Measurements from ENCODE around the gene MISFA.

DNA sequence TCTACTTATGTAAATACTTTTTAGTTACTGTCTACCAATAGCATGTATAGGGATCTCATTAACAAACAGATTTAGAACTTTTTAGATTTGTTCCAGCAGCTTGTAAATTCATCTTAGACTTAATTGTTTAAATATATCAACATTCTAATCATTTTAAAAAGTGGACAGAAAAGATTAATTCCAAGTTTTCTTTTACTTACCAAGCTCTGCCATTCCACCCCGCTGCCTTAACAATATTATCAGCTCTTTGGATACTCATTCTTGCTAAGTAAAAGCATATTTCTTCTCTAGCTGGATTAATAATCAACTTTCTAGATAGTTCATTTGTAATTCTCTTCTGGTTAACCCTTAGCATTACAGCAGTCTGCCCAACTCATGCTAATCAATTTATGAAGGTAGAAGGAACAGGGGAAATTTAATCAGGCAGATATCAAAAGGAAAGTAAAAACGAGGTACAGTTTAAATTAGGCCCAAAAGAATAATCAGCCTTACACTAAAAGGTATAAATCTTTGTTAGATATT, 41.0 kb upstream of the SOX6 start:
- RAMPAGE, long total RNA, result no peak
- RRBS, result no CpG with 5 or more reads among the region's 2 CpGs
PRO-cap:
- standard, result no peak
- CoPRO, capped RNA only, 2 experiments, result no peak in any of the 2 experiments
- CoPRO, capped and uncapped RNA, 2 experiments, result no peak in any of the 2 experiments
- CoPRO, uncapped RNA only, 2 experiments, result no peak in any of the 2 experiments
CAGE:
- cytosol, long polyA plus RNA, result no peak
- long polyA plus RNA, result no peak
- nucleolus, long total RNA, result no peak
- nucleus, long polyA plus RNA, result no peak

- RAMPAGE, long total RNA, result no peak
- RRBS, result 93% methylated on average over 12 of the region's 25 CpGs
PRO-cap:
- standard, result no peak
- CoPRO, capped RNA only, 2 experiments, result no peak in any of the 2 experiments
- CoPRO, capped and uncapped RNA, 2 experiments, result no peak in any of the 2 experiments
- CoPRO, uncapped RNA only, 2 experiments, result no peak in any of the 2 experiments
CAGE:
- cytosol, long polyA plus RNA, result no peak
- long polyA plus RNA, result no peak
- nucleolus, long total RNA, result no peak
- nucleus, long polyA plus RNA, result no peak
Measured at GRCh38 chr11:16610494-16610977, 127.9 kb upstream of the C11orf58 start.

- RAMPAGE, long total RNA, result no peak
- RRBS, result no CpG with 5 or more reads among the region's 80 CpGs
PRO-cap:
- standard, result no peak
- CoPRO, capped RNA only, 2 experiments, result no peak in any of the 2 experiments
- CoPRO, capped and uncapped RNA, 2 experiments, result no peak in any of the 2 experiments
- CoPRO, uncapped RNA only, 2 experiments, result no peak in any of the 2 experiments
CAGE:
- cytosol, long polyA plus RNA, result no peak
- long polyA plus RNA, result no peak
- nucleolus, long total RNA, result no peak
- nucleus, long polyA plus RNA, result no peak
Measured at GRCh38 chr11:16613378-16614465, 124.7 kb upstream of the C11orf58 start.

DNA sequence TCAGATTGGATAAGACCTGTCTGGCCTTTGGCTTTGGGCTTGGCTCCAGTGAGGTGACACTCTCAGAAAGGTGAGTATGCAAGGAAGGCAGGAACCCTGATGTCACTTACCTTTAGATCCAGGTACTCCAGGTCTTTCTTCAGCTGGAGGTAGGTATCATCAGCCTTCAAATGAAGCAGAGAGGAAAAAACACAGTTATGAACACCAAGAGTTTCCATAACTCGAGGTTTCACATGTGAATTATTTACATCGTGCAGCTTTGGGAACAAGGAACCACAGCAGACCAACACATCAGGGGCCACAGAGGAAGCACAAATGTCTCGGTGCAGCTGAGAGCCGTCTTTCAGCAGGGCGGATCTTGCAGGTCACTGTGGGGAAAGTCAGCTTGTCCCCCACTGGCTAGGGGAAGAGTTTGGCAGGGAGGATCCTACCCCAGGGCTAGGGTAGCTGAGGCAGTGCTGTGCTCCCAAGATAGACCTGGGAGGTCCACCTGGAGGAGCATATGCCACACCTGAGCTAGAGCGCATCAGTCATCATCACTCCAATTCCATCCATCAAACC, 74.6 kb downstream of the C11orf58 start:
- RAMPAGE, long total RNA, result no peak
- RRBS, result no CpG with 5 or more reads among the region's 6 CpGs
PRO-cap:
- standard, result no peak
- CoPRO, capped RNA only, 2 experiments, result no peak in any of the 2 experiments
- CoPRO, capped and uncapped RNA, 2 experiments, result no peak in any of the 2 experiments
- CoPRO, uncapped RNA only, 2 experiments, result no peak in any of the 2 experiments
CAGE:
- cytosol, long polyA plus RNA, result no peak
- long polyA plus RNA, result no peak
- nucleolus, long total RNA, result no peak
- nucleus, long polyA plus RNA, result no peak

DNA sequence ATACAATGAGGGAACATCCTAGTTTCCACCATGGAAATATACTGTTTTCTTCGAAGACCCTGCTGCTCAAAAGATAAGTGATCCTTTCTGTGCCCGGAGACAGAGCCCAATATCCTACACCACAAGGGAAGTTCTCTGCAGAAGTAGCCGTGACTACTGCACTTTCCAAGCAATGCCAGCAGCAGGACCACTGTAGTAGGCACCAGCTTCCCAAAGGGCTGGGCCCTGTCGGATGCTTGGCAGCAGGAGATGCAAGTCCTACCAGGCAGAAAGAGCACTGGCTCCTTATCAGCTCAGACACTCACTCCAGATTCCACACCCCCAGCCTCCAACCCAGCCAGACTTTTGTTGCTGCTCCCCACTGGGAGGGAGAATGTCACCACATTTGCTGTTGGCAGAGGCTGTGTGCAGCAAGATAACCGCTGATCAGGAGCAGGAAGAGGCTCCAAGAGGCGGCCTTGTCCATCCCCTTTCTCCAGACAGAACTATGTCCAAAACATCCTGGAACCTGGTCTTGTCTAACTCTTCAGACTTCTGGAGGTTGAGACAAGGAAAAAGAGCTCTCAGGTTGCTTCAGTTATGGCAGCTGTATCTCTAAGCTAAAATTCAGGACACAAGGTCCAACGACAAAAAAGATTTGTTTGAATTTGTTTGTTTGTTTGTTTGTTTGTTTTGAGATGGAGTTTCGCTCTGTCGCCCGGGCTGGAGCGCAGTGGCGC, 118.8 kb downstream of the C11orf58 start:
- RAMPAGE, long total RNA, result no peak
- RRBS, result no CpG with 5 or more reads among the region's 12 CpGs
PRO-cap:
- standard, result no peak
- CoPRO, capped RNA only, 2 experiments, result no peak in any of the 2 experiments
- CoPRO, capped and uncapped RNA, 2 experiments, result no peak in any of the 2 experiments
- CoPRO, uncapped RNA only, 2 experiments, result no peak in any of the 2 experiments
CAGE:
- cytosol, long polyA plus RNA, result no peak
- long polyA plus RNA, result no peak
- nucleolus, long total RNA, result no peak
- nucleus, long polyA plus RNA, result no peak

DNA sequence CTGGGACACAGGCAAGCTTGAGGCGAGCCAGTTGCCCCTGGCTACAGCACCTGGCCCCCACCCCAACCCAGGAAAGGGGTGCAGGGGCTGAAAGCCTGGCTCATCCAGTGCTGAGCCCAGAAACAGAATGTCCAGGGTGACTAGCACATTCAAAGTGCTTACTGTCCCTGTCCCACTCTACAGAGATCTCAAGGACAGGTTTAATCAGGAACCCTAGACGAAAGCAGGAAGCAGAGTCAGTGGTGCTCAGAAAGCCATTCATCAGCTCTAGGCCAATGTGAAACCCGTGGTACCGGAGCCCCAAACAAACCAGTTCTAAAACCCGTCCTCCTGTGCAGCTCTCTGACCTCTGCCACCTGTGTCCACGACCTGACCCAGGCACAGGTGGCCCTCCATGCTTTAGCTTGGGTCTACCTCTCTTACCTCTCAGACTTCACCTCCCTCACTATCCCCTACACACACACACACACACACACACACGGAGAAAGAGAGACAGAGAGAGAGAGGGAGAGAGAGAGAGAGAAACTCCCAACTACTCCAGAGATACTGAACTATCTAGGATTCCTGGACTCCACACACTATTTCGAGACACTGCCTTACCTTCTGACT, 31.8 kb downstream of the PLEKHA7 start:
- RAMPAGE, long total RNA, result no peak
- RRBS, result no CpG with 5 or more reads among the region's 8 CpGs
PRO-cap:
- standard, result no peak
- CoPRO, capped RNA only, 2 experiments, result no peak in any of the 2 experiments
- CoPRO, capped and uncapped RNA, 2 experiments, result no peak in any of the 2 experiments
- CoPRO, uncapped RNA only, 2 experiments, result no peak in any of the 2 experiments
CAGE:
- cytosol, long polyA plus RNA, result no peak
- long polyA plus RNA, result no peak
- nucleolus, long total RNA, result no peak
- nucleus, long polyA plus RNA, result no peak

DNA sequence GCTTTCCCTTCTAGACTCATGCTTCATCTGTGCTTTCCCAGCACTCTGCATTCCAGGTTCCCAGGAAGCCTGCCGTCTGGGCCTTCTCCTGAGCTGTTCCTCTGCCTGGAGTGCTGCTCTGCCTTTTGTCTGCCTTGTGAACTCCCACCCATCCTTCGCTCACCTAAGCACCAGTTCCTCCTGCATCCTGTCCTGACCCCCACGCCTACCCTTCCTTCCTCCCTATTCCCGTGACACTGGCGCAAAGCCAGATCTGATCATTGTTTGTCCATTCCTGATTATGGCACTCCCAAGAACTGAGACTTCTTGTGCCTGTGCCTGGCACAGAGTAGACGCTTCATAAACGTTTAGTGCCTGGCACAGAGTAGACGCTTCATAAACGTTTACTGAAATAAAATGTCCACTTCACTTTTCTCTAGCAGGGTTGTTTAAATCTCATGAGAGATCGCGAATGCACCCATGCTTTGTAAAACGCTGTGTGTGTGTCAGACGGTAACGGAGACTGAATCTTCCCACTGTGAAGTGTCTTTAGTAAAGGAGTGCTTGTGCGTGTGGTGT, 22.6 kb upstream of the KCNJ11 start:
- RAMPAGE, long total RNA, result no peak
- RRBS, result no CpG with 5 or more reads among the region's 15 CpGs
PRO-cap:
- standard, result no peak
- CoPRO, capped RNA only, 2 experiments, result no peak in any of the 2 experiments
- CoPRO, capped and uncapped RNA, 2 experiments, result no peak in any of the 2 experiments
- CoPRO, uncapped RNA only, 2 experiments, result no peak in any of the 2 experiments
CAGE:
- cytosol, long polyA plus RNA, result no peak
- long polyA plus RNA, result no peak
- nucleolus, long total RNA, result no peak
- nucleus, long polyA plus RNA, result no peak

DNA sequence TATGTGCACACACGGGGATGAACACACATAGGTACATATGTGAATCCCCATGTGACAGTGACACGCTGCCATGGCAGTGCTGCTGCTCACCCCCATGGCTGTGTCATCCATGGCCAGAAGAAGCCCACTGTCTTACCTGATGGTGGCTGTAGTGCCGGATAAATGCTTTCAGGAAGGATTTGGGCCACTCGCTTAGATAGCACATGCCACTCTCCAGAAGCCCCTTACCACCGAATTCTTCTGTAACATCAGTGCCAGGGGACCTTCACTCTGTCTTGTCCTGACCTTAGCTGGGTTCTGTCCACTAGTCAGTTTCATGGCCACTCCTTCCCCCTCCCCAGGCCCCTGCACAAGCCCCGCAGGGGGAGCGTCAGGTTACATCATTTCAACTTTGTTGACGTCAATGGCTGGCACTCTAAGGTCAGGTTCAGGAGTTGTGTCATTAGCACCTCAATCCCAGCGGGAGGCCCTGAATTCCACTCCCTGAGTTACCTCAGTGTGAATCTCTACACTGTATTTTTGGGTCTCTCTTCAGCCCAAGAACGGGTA, 10.6 kb downstream of the USH1C start:
- RAMPAGE, long total RNA, result no peak
- RRBS, result no CpG with 5 or more reads among the region's 10 CpGs
PRO-cap:
- standard, result no peak
- CoPRO, capped RNA only, 2 experiments, result no peak in any of the 2 experiments
- CoPRO, capped and uncapped RNA, 2 experiments, result no peak in any of the 2 experiments
- CoPRO, uncapped RNA only, 2 experiments, result no peak in any of the 2 experiments
CAGE:
- cytosol, long polyA plus RNA, result no peak
- long polyA plus RNA, result no peak
- nucleolus, long total RNA, result no peak
- nucleus, long polyA plus RNA, result no peak

DNA sequence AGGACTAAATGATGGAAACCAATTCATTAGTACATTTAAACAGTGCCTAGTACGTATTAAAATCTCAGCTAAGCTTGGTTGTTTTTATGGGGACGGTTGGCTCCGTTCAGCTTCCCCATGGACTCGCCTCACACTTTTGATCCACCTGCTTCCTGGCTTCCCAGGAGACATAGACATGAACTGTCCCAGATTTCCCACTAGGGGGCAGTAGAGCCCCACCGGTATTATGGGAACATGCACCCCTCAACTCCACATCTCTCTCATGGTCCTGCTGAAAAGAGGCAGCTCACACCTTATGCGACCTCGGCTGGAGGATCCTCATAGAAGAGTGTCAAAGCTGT, 9.6 kb upstream of the SAAL1 start:
- RAMPAGE, long total RNA, result no peak
- RRBS, result no CpG with 5 or more reads among the region's 7 CpGs
PRO-cap:
- standard, result no peak
- CoPRO, capped RNA only, 2 experiments, result no peak in any of the 2 experiments
- CoPRO, capped and uncapped RNA, 2 experiments, result no peak in any of the 2 experiments
- CoPRO, uncapped RNA only, 2 experiments, result no peak in any of the 2 experiments
CAGE:
- cytosol, long polyA plus RNA, result no peak
- long polyA plus RNA, result no peak
- nucleolus, long total RNA, result no peak
- nucleus, long polyA plus RNA, result no peak

DNA sequence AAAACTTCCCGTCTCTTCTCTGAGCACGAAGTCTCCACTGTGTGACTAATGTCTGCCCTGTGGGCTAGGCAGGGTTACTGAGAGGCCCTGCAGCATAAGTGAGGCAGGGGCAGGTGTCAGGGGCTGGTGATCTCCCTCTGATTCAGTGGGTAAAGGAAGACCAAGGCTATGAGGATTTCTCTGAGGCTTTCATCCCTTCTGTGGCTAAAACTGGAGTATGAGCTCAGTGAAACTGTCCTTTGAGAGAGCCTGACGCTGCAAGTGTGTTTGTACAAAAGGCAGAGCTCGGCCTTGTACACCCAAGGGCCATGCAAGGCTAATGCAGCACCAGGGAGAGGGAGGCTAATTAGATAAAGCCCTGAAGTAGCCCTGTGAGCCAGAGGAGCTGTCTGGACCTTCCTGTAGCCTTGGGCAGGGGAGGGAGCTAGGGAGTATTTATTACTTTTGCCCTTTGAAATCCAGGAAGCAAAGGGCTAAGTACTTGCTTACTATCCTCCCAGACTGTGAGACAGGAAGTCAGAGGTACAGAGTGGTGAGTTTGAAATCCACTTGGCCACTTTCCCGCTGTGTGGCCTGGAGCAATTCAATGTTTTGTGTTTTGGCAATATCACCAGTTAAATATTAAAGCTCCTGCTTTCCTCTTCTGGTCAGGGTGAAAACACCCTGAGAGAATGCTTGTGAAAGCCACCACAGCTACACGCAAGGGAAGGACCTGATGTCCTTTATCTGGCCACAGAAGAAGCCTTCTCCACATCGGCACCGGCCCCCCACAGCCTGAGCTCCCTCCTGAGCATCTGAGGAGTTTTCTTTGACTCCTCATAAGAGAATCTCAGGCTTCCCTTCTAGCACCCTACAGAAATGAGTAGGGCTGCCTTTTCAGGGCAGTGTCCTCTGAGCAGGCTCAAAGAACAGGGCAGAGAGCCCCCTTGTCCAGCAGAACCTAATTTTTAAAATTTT, 10.1 kb upstream of the LDHA start:
- RAMPAGE, long total RNA, result no peak
- RRBS, result no CpG with 5 or more reads among the region's 8 CpGs
PRO-cap:
- standard, result bidirectional peak, plus-strand start at position 379 of the sequence, minus-strand start at position 321 of the sequence; bidirectional peak, plus-strand start at position 454 of the sequence, minus-strand start at position 409 of the sequence
- CoPRO, capped RNA only, 2 experiments, result peak in 2 of 2 experiments; most common plus-strand start position 504 of the sequence (in 2); most common minus-strand start position 321 of the sequence (in 2)
- CoPRO, capped and uncapped RNA, 2 experiments, result peak in 1 of 2 experiments; most common plus-strand start position 484 of the sequence (in 1); most common minus-strand start position 300 of the sequence (in 1)
- CoPRO, uncapped RNA only, 2 experiments, result no peak in any of the 2 experiments
CAGE:
- cytosol, long polyA plus RNA, result no peak
- long polyA plus RNA, result no peak
- nucleolus, long total RNA, result no peak
- nucleus, long polyA plus RNA, result no peak

DNA sequence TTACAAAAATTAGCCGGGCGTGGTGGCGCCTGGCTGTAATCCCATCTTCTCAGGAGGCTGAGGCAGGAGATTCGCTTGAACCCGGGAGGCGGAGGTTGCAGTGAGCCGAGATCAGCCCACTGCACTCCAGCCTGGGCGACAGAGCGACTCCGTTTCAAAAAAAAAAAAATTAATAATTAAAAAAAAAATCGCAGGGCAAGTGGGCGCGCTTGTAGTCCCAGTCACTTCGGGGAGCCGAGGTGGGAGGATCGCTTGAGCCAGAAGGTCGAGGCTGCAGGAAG, 889 bp upstream of the LDHA start:
- RAMPAGE, long total RNA, result no peak
- RRBS, result no CpG with 5 or more reads among the region's 17 CpGs
PRO-cap:
- standard, result unidirectional peak, plus-strand start at position 220 of the sequence
- CoPRO, capped RNA only, 2 experiments, result no peak in any of the 2 experiments
- CoPRO, capped and uncapped RNA, 2 experiments, result no peak in any of the 2 experiments
- CoPRO, uncapped RNA only, 2 experiments, result no peak in any of the 2 experiments
CAGE:
- cytosol, long polyA plus RNA, result no peak
- long polyA plus RNA, result no peak
- nucleolus, long total RNA, result no peak
- nucleus, long polyA plus RNA, result no peak

GRCh38 chr11:18398871-18399323, 4.5 kb downstream of the LDHA start:
- RAMPAGE, long total RNA, result no peak
- RRBS, result no CpG with 5 or more reads among the region's 7 CpGs
PRO-cap:
- standard, result no peak
- CoPRO, capped RNA only, 2 experiments, result no peak in any of the 2 experiments
- CoPRO, capped and uncapped RNA, 2 experiments, result no peak in any of the 2 experiments
- CoPRO, uncapped RNA only, 2 experiments, result peak in 1 of 2 experiments; most common plus-strand start chr11:18399024 (in 1)
CAGE:
- cytosol, long polyA plus RNA, result no peak
- long polyA plus RNA, result no peak
- nucleolus, long total RNA, result no peak
- nucleus, long polyA plus RNA, result no peak

DNA sequence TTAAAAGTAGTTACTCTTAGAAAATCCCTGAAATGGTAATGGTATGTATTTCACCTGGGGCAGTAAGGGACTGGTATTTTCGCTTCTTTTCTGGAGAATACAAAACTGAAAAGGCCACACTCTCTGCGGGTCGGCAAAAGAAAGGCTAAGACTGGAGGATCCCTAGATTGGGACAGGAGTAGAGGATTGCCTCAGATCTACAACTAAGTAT, 617 bp downstream of the TSG101 start:
- RAMPAGE, long total RNA, result no peak
- RRBS, result no CpG with 5 or more reads among the region's 3 CpGs
PRO-cap:
- standard, result no peak
- CoPRO, capped RNA only, 2 experiments, result no peak in any of the 2 experiments
- CoPRO, capped and uncapped RNA, 2 experiments, result no peak in any of the 2 experiments
- CoPRO, uncapped RNA only, 2 experiments, result no peak in any of the 2 experiments
CAGE:
- cytosol, long polyA plus RNA, result no peak
- long polyA plus RNA, result no peak
- nucleolus, long total RNA, result no peak
- nucleus, long polyA plus RNA, result no peak

DNA sequence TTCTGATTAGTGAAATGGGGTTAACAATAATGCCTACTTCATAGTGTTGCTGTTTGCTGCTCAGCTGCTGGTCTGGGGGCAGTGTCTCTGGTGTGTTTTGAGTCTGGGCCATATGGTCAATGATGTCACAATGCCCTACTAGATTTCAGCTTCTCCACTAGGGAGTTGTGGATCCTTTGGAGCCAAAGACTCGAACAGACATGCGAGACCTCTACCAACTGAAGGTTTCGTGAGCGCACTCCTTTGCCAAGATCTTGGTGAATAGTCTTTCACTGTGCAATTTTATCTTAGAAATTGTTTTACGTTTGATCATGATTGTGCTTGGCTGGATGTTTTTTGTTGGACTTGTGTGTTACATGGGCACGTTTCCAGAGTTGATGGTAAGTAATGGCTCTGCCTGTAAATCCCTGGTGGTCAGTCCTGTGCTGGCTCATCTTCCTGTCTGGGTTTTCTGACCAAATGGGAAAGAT, at the start of gene MISFA:
TSS of gene MISFA (plus strand) at position 172 of the 470 bp plus-strand sequence.
- RAMPAGE, long total RNA, result no peak
- RRBS, result no CpG with 5 or more reads among the region's 6 CpGs
PRO-cap:
- standard, result no peak
- CoPRO, capped RNA only, 2 experiments, result no peak in any of the 2 experiments
- CoPRO, capped and uncapped RNA, 2 experiments, result no peak in any of the 2 experiments
- CoPRO, uncapped RNA only, 2 experiments, result no peak in any of the 2 experiments
CAGE:
- cytosol, long polyA plus RNA, result no peak
- long polyA plus RNA, result no peak
- nucleolus, long total RNA, result no peak
- nucleus, long polyA plus RNA, result no peak

DNA sequence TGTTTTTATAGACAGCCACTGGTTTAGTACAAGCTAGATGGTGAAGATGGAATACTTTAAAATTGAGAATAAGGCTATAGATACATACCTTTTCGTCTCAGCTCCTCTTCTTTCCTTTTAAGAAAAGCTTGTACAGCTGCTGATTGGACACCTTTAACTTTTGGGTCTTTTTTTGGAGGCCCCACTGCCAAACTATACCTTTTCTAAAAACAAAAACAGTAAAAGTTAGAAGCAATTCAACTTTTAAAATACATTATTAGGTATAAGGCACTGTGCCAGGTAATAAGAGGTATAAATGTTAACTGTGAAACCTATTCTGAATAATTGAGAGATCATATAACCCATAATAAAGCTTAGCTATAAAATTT, 17.2 kb downstream of the MISFA start:
- RAMPAGE, long total RNA, result no peak
- RRBS, result no CpG with 5 or more reads among the region's 1 CpG
PRO-cap:
- standard, result no peak
- CoPRO, capped RNA only, 2 experiments, result no peak in any of the 2 experiments
- CoPRO, capped and uncapped RNA, 2 experiments, result no peak in any of the 2 experiments
- CoPRO, uncapped RNA only, 2 experiments, result no peak in any of the 2 experiments
CAGE:
- cytosol, long polyA plus RNA, result no peak
- long polyA plus RNA, result no peak
- nucleolus, long total RNA, result no peak
- nucleus, long polyA plus RNA, result no peak

GRCh38 chr11:18775921-18776292, 15.7 kb downstream of the PTPN5 start:
- RAMPAGE, long total RNA, result no peak
- RRBS, result 31% methylated on average over 2 of the region's 8 CpGs
PRO-cap:
- standard, result no peak
- CoPRO, capped RNA only, 2 experiments, result no peak in any of the 2 experiments
- CoPRO, capped and uncapped RNA, 2 experiments, result no peak in any of the 2 experiments
- CoPRO, uncapped RNA only, 2 experiments, result no peak in any of the 2 experiments
CAGE:
- cytosol, long polyA plus RNA, result no peak
- long polyA plus RNA, result no peak
- nucleolus, long total RNA, result no peak
- nucleus, long polyA plus RNA, result no peak

- RAMPAGE, long total RNA, result no peak
- RRBS, result no CpG with 5 or more reads among the region's 30 CpGs
PRO-cap:
- standard, result no peak
- CoPRO, capped RNA only, 2 experiments, result no peak in any of the 2 experiments
- CoPRO, capped and uncapped RNA, 2 experiments, result no peak in any of the 2 experiments
- CoPRO, uncapped RNA only, 2 experiments, result no peak in any of the 2 experiments
CAGE:
- cytosol, long polyA plus RNA, result no peak
- long polyA plus RNA, result no peak
- nucleolus, long total RNA, result no peak
- nucleus, long polyA plus RNA, result no peak
Measured at GRCh38 chr11:19135347-19136467, 18.7 kb downstream of the ZDHHC13 start.

- RAMPAGE, long total RNA, result no peak
- RRBS, result no CpG with 5 or more reads among the region's 2 CpGs
PRO-cap:
- standard, result no peak
- CoPRO, capped RNA only, 2 experiments, result no peak in any of the 2 experiments
- CoPRO, capped and uncapped RNA, 2 experiments, result no peak in any of the 2 experiments
- CoPRO, uncapped RNA only, 2 experiments, result no peak in any of the 2 experiments
CAGE:
- cytosol, long polyA plus RNA, result no peak
- long polyA plus RNA, result no peak
- nucleolus, long total RNA, result no peak
- nucleus, long polyA plus RNA, result no peak
Measured at GRCh38 chr11:19209617-19209964, 7.8 kb upstream of the CSRP3 start.

GRCh38 chr11:19345499-19346128, 104.9 kb upstream of the E2F8 start:
- RAMPAGE, long total RNA, result no peak
- RRBS, result 35% methylated on average over 23 of the region's 44 CpGs
PRO-cap:
- standard, result no peak
- CoPRO, capped RNA only, 2 experiments, result no peak in any of the 2 experiments
- CoPRO, capped and uncapped RNA, 2 experiments, result no peak in any of the 2 experiments
- CoPRO, uncapped RNA only, 2 experiments, result no peak in any of the 2 experiments
CAGE:
- cytosol, long polyA plus RNA, result no peak
- long polyA plus RNA, result no peak
- nucleolus, long total RNA, result no peak
- nucleus, long polyA plus RNA, result no peak